RPMI7951 (cell line): ENCODE data around the gene DLST.

DNA sequence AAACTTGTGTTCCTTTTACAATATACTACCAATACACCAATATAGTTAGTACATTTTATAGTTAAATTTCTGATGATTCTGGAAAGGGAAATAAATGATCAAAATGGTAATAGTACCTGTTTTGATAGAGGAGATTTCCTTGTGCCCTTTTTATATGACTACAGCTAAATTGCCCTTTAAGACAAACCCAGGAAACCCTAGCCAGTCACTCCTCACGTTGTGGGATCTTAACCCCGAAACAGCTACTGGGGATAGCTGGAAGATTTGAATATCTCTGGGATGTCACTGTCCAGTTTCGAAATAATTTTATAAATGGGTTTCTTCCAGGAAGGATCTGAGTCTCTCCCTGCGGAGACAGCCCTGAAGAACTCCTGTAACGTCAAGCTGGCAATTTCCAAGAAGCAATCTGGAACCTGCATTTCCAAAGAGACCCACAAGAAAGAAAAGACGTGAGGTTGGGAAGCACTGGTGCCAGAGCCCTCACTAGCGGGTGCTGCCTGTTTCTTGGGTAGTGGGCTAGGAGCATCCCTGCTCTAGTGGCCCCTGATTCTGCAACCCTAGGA, 21.0 kb downstream of the PROX2 start:
- RAMPAGE, long total RNA: no peak

GRCh38 chr14:74881504-74882075, at the start of gene DLST:
Gene DLST (plus strand): TSS chr14:74881916.
- RAMPAGE, long total RNA: no peak

DNA sequence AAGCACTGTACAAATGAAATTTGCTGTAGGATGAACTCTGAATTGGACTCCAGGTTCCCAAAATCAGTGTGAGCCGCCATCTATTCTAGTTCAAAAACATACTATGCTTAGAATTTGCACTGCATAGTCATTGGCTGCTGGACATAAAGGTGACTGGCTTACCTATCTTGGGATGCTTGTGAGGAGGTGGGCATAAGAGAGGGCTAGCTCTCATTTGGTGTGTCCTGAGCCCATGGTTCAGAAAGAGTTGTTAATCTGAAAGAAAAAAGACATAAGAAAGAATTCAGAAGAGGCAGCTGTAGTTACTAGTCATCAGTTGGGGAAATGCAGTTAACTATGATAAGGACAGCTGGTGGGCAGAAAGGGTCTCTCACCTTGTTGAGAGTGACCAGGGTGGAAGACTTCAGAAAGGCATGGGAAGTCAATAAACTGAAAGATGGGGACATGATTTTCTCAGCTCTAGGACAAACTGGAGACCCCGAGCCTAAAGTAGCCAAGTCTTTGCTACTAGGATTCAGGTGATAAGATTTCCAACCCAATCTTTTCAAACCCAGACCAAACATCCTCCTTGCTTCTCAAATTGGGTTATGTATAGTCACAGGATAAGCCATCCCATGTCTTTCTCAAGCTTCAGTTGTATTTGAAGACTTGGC, 3.0 kb downstream of the DLST start:
- RAMPAGE, long total RNA: no peak

DNA sequence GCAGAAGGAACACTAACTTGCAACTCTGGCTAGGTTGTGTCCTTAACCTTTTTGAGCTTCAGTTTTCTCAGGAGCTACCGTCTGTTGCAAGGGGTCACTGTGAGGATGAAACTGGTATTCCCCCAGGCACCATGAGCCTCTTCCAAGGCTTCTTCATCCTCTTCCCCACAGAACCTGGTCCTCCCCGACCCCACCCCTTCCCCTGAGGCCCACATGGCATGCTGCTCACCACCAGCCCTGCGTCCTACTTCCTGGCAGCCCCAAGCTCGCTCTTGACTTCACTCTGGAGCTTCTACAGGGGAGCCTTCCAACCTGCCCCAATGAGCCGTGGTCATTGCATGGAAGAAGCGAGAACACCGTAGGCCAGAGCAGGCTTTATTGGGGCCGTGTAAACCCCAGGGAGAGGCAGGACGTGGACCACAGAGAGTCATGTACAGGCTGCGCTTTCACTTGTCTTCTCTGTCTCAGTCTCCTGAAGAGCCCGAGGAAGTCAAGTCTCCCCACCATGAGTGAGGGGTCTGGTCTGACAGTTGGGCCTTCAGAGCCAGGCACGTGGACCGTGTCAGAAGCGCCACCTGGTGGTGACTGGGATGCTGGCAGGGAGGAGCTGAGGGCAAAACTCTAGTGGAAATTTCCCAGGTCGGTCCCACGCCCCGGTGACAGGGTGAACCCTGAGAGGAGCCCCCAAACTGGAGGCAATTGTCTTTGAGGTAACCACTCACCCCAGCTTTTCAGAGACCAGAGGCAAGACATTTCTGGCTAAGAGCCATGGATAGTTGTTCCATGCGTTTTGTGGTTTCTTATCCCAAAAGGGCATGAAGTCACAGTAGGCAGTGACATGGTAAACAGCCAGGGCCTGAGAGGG, 17.5 kb downstream of the RPS6KL1 start:
- RAMPAGE, long total RNA: no peak

DNA sequence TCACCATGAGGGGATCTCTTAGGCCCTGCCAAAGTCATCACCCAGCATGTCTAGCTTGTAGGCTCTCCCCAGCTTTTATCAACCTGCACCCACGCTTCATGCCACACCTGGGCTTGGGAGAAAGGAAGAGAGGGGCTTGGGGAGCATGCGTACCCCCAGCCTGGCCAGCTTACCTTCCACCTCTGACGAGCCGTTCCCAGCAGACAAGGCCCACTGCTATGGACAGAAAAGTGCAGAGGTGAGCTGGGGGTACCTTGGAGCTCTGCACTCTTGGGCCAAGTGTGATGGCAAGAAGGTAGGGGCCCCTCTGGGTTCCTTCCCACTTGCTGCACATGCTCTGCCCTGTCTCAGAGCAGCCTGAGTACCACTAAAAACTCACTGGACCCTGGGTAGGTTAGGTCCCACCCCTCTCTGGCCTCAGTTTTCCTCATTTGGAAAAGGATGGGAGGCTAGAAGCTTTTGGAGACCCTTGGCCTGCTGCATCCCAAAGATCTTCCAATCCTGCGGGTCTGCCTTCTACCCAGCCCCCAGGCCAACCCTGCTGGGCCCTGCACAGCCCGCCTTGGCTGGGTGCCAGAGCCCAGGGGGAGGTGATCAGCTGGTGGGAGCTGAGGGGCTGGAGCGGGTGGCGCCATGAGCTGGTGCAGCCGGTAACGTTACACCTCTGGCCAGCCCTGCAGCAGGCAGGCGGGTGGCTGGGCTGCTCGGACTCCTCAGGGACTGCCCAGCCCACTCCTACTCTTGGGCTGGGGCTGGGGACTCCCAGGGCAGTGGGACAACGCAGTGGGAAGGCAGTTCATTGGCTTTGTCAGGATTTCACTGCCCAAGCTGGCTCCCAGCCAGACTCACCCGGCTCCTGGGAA, 1.4 kb downstream of the PGF start:
- RAMPAGE, long total RNA: no peak

- RAMPAGE, long total RNA: no peak
Observed at GRCh38 chr14:75011675-75012285, 9.1 kb downstream of the EIF2B2 start.

DNA sequence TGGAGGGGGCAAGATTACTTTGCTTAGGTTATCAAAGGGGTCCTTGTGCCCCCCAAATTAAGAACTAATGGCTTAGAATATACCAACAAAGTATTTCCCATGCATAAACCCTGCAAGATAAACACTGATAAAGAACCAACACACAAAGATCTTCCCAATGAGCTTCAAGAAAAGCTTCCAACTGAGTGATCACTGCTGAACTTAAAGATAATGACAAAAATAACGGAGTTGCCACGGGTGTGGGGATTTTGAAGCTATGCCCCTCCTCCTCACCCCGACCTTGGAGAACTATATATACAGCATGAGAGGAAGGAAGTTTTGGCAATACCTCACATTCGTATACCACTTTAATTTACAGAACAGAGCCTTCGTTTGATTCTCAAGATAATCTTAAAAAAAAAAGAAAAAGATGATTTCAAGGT, 824 bp downstream of the NEK9 start:
- RAMPAGE, long total RNA: no peak

DNA sequence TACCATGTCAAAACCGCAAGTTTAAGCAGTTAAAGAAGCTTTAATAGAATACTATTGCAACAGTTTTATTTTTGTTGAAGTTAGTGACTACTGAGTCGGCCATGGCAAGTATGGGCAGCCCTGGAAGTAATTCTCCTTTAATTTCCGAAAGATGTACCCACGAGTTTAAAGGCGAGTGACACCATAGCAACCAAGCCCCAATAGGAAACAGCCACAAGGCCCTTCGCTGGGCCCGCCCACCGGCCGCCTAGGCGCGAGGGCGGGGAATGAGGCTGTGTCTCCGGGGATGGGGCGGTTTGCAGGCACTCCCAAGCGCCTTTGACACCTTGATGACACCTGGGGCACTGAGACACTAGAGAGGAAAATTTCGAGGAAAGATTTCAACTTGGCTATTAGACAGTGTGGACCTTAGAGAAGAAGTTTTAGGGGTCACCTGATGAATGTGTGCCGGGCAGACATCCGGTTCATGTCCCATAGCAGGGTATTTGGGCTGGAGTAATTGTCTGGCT, 385 bp upstream of the TMED10 start:
- RAMPAGE, long total RNA: no peak

- RAMPAGE, long total RNA: no peak
Observed at GRCh38 chr14:75221786-75222639, 45.6 kb upstream of the TMED10 start.

DNA sequence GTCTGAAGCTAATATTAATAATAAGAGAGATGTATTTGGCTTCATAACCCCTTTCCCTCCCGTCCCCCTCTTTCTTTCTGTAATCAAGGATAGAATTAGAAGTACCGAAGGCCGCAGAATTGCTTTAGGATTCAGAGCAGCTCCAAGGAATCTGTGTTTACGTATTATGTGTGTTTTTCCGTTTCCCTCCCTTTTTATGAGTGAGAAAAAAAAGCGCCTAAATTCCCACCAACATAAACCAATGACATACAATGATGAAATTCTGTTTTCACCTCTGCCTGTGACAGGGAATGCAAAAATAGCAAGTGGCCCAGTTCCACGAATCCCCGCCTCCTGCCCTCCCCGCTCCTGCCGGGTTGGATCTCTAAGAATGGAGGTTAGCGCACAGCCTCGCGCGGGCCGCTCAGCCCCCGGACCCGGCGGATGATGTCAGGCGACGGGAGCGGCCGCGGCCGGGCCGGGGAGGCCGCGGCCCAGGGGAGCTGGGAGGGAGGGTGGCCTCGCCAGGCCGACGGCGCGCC, 1.9 kb upstream of the FOS start:
- RAMPAGE, long total RNA: no peak

DNA sequence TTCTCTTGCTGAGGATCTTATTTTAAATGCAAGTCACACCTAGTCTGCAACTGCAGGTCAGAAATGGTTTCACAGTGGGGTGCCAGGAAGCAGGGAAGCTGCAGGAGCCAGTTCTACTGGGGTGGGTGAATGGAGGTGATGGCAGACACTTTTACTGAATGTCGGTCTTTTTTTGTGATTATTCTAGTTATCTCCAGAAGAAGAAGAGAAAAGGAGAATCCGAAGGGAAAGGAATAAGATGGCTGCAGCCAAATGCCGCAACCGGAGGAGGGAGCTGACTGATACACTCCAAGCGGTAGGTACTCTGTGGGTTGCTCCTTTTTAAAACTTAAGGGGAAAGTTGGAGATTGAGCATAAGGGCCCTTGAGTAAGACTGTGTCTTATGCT, 1.7 kb downstream of the FOS start:
- RAMPAGE, long total RNA: no peak

- RAMPAGE, long total RNA: no peak
Observed at GRCh38 chr14:75301700-75302342, 23.2 kb downstream of the FOS start.

GRCh38 chr14:75334146-75334913, 55.7 kb downstream of the FOS start:
- RAMPAGE, long total RNA: no peak

GRCh38 chr14:75427365-75427563, 558 bp upstream of the JDP2 start:
- RAMPAGE, long total RNA: no peak

DNA sequence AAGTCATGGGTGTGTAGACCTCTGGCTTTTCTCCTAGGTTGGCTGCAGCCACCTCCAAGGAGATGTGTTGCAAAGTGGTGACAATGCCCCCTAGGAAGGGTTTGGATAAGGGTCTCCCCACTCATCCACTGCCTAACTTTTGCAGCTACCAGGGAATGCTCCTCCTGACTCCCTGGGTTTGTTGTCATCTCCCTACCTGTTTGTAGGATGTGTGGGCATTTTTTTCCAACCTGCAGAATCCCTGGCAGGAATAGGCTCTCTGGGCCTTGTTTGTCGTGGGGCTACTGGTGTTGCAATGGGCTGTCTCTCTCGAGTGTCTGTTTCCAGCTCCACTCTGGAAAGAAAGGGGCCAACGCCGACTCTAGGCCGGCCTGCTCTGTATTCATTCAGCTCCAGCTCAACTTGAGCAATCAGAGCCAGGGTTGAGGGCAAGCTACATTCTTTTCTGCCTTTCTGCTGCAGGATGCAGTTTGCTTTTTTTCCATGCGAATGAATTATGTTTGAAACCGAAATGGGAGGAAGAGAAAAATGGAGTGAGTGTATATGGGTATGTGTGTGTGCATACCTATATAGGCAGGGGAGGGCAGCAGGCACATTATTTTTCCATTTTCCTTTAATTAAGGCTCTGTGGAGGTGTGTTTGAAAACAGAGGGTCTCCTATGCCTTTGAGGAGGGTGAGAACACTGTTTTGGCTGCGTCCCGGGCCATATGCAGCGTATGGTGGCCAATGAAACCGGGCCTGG, 2.3 kb downstream of the JDP2 start:
- RAMPAGE, long total RNA: no peak

GRCh38 chr14:75438526-75439294, 10.9 kb downstream of the JDP2 start:
- RAMPAGE, long total RNA: no peak

DNA sequence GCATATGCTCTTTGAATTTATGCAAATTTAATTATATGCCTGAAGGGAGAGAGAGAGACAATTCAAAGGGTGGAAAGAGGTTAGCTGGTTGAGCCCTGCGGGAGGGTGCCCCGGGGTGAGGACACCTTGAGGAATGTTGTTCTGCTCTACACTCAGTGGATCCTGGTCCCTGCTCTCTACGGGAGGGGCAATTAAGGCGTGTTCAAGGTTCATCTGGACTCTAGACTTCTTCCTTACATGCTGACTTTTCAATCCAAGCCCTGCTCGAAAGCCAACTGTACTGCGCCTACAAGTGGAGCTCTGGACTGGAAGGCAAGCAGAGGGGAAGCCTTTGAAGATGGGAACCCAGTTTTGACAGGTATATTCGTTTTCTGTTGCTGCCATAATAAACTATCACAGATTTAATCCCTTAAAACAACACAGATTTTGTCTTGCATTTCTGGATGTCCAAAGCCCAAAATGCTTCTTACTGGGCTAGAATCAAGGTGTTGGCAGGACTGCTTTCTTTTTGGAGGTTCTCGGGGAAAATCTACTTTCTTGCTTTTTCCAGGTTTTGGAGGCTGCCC, 46.4 kb downstream of the JDP2 start:
- RAMPAGE, long total RNA: no peak

DNA sequence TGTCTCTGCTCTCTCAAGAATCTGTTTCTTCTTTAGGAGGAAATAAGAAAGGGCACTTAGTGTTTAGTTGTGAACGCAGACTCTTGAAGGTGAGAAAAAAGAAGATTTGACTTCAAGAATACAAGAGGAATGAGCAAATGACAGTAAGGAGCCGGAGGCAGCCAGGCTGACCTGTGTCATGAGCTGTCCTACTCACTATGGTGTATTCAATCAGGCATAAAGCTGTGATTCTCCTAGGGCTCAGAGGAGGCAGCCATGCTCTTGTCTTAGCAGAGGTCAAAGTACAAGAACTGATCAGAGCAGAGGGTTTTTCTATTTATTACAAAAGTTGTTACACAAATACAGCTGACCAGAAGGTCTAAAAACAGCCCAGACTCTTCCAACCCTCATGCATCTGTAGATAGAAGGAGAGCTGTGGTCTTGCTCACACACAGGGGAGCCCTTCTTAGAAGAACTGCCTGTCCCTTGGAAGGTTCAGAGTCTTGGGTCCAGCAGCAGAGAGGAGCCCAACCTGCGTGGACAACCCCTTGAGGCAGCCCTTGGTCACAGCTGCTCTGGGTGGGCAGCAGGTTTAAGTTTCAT, 10.0 kb downstream of the ERG28 start:
- RAMPAGE, long total RNA: no peak

GRCh38 chr14:75757184-75757569, 96.1 kb downstream of the TTLL5 start:
- RAMPAGE, long total RNA: no peak

GRCh38 chr14:75941028-75941256, 40.9 kb downstream of the TGFB3 start:
- RAMPAGE, long total RNA: no peak